Bronchus (tissue), 1 donor: ENCODE results near the genes SPRED3 and RYR1.

- PRO-cap: unidirectional peak, plus-strand start at chr19:37654894
These were observed 608 bp downstream of the ZFP30 start for GRCh38 chr19:37654398-37655316.

GRCh38 chr19:37691609-37692543 is 27.7 kb downstream of the ZNF607 start:
- PRO-cap: bidirectional peak, plus-strand start at chr19:37692421, minus-strand start at chr19:37692313

DNA sequence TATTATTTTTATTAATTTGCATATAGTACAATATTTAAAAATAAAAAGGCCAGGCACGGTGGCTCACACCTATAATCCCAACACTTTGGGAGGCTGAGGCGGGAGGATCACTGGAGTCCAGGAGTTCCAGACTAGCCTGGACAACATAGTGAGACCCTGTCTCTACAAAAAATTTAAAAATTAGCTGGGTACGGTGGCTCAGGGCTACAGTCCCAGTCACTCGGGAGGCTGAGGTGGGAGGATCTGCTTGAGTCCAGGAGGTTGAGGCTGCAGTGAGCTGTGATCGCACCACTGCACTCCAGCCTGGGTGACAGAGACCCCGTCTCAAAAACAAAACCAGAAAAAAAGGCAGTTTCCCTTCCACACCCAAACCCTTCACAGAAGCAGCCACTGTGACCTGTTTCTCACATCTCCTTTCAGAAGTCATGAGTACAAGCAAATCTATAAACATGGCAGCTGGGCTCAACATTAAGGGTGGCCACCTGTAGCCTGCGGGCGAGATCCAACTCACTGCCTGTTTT is 71.7 kb downstream of the SIPA1L3 start:
- PRO-cap: no peak

DNA sequence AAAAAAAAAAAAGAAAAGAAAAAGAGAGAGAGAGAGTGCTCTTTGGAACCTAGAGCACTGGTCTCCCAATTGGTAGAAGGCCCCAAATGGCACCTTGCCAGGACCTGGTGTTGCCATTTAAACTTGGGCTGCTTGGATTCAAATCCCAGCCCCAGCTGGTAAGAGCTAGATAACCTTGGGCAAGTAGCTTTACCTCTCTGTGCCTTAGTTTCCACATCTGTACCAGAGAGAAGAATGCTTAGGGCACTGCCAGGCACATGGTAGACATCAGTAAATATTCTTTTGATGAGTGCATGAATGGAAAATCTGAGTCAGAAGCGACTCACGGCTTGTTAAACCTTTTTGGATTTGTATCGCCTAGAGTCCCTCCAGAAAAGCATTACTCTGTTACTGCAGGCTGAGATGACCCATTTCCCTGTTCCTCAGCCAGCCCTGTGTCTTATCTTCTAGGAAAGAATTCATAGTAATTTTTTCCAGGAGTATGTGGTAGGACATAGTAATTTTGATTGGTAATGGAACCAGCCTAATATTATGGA is 90.9 kb downstream of the SIPA1L3 start:
- PRO-cap: no peak

DNA sequence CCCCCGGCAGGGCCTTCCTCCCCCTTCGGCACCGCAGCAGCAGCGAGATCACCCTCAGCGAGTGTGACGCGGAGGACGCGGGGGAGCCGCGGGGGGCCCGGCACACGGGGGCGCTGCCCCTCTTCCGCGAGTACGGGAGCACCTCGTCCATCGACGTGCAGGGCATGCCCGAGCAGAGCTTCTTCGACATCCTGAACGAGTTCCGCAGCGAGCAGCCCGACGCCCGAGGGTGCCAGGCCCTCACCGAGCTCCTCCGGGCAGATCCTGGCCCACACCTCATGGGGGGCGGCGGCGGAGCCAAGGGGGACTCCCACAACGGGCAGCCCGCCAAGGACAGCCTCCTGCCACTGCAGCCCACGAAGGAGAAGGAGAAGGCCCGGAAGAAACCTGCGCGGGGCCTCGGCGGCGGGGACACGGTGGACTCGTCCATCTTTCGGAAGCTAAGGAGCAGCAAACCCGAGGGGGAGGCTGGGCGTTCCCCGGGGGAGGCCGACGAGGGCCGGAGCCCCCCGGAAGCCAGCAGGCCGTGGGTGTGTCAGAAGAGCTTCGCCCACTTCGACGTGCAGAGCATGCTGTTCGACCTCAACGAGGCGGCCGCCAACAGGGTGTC is 141.9 kb downstream of the DPF1 start:
- PRO-cap: no peak

GRCh38 chr19:38274803-38275181 is 10.4 kb downstream of the SPINT2 start:
- PRO-cap: no peak

DNA sequence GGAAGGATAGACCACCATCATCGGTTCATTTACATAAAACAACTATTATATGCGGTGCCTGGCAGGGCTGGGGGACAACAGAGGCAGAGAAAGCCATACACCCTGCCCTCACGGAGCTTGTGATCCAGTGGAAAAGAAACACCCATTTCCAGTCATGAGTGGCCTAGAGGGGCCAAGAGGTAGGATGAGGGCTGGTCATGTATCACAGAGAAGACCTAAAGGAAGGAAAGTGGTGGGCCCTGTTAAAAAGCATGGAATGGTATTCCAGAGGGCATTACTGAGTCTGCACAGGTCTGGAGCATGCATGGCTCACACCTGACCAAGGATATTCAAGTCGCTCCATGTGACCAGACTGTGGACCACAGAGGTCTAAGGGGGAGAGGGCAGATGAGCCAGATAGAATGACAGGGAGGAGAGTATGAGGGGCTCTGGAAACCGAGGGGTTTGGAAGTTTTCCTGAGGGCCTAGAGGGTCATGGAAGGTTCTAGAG is 2.0 kb upstream of the CATSPERG start:
- PRO-cap: no peak

- PRO-cap: bidirectional peak, plus-strand start at chr19:38388844, minus-strand start at chr19:38388788
These were observed at the start of gene SPRED3 for GRCh38 chr19:38388614-38388975. Gene SPRED3, plus strand, starts transcription at chr19:38388697.

DNA sequence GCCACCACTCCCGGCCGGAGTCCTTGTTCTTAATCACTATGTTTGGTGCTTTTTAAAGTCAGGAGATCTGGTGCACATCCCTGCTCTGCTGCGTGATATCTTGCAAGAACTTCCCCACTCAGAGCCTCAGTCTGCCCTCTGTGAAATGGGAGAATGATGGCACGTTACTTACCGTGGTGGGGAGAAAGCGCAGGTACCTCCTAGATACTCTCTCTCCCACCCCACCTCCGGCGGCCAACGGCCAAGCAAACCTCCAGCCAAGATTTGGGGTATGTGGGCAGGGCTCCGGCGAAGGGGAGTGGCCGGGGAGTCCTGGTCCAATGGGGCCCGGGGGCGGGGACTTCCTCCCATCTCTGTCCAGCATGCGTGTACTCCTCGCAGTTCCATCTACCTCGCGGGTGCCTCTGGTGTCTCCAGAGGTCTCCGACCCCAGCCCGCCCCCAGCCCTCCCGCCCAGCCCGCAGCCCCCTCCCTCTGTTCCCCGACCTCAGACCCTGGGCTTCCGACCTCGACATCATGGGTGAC is at the start of gene RYR1:
TSS of gene RYR1 (plus strand) at position 378 of the 525 bp plus-strand sequence.
- PRO-cap: no peak

- PRO-cap: no peak
These were observed 17.9 kb downstream of the ACTN4 start for GRCh38 chr19:38665291-38665860.

GRCh38 chr19:38693123-38693659 is 45.7 kb downstream of the ACTN4 start:
- PRO-cap: no peak

DNA sequence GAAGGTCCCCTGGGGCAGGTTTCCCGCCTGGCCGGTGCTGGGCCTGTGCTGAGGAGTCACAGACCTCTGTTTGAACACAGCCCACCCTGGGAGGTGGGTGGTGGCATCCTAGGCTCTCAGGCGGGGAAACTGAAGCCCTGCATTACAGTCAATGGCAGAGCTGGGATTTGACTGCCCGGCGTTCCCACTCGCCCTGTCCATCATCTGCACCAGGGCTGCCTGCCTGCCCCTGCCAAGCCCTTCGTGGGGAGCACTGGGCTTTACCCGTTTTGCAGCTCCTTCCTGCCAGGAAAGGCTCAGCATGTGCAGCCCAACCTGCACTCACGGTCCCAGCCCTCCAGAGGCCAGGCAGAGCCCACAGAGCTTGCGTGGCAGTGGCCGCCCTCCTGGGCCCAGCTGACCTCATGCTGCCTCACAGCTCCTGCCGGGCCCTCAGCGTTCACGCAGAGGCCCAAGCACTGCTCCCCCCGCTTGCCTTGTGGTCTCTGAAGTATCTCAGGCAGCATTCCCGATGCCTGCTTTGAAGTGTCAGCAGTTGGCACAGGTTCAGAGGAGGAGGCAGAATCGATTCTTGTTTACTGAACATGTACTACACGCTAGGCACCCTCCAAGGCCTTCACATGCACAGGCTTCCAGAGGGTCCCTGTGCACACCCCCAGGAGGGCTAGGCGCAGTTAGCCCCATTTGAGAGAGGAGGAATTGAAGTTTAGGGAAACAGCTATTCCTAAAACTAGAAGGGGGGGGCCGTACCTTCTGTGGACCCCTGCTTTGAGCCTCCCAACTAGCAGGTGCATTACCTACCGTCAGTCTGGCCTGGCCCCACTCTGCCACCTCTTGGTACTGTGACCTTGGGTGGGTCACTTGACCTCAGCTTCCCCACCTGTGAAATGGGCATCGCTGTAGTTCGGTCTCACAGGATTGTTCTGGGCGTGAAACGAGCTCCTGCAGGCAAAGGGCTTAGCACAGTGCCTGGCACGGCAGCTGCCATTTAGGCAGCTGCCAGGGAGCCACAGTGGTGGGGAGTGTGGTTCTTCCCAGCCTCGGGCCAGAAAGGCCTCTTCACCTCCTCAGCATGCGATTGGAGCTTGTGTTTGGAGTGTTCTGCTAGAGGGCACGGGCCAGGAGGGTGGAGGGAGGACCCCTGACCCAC is 32.4 kb downstream of the CAPN12 start:
- PRO-cap: no peak

GRCh38 chr19:38715532-38716011 is 28.7 kb downstream of the CAPN12 start:
- PRO-cap: no peak

GRCh38 chr19:38721162-38721779 is 23.0 kb downstream of the CAPN12 start:
- PRO-cap: no peak

DNA sequence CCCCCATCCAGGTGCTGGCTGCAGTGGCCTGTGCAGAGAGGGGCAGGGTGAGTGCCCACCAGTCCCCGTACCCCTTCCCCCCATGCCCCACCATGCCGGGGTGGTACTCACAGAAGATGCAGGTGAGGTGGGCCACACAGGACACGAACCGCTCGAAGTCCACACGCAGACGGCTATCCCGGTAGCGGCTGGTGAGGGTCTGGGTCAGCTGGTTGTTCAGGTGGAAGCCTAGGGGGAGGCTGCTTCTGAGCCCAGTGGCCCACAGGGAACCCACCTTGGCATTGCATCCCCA is 13.3 kb downstream of the CAPN12 start:
- PRO-cap: no peak

DNA sequence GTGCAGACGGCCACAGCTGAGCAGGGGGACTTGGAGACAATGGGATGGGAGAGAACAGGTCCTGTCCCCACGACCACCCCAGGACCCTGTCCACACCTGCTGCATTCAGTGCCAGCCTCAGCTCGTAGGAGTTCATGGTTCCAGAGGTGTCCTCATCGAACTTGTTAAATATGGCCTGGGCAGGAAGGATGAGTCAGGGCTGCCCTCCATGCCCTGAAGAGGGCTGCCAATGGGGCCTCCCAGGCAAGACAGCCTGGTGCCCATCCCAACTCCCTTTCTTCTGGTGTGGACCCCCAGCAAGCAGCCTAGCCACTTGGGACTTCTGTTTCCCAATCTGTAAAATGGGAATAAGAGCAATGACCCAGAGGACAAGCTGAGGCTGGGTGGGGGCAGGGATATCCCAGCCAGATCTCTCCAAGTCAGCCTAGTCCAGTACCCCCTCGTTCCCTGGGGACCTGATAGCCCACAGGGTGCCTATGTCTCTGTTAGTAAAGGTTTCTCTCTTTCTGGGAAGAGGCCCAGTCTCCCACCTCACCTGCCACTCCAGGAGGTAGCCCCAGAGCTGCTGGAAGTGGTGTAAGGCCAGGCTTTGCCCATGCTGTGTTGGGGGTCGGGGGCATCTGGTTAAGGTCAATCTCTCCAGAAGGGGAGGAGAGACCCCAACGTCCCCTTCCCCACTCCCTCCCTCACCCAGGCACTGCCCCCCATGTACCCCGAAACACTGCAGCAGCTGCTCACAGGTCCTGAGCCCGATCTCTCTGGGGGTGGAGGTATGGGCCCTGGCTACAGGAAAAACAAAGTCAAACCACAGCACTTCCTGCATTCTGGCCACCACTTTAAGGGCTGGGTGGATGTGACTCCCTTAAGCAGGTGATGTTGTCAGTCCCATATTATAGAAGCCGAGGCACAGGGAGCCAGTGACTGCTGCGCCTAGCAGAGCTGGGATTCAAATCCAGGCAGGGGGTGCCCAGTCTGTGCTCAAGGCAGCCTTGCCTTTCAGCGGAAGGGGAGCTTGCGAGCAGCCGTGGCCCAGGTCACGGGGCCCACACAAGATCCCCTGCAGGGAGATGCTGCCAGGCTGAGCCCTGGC is 10.3 kb downstream of the CAPN12 start:
- PRO-cap: bidirectional peak, plus-strand start at position 907 of the sequence, minus-strand start at position 760 of the sequence

GRCh38 chr19:38793175-38793656 is 4.2 kb downstream of the LGALS7B start:
- PRO-cap: no peak

- PRO-cap: unidirectional peak, minus-strand start at chr19:38839428
These were observed 8.1 kb upstream of the ECH1 start for GRCh38 chr19:38839246-38840558.

DNA sequence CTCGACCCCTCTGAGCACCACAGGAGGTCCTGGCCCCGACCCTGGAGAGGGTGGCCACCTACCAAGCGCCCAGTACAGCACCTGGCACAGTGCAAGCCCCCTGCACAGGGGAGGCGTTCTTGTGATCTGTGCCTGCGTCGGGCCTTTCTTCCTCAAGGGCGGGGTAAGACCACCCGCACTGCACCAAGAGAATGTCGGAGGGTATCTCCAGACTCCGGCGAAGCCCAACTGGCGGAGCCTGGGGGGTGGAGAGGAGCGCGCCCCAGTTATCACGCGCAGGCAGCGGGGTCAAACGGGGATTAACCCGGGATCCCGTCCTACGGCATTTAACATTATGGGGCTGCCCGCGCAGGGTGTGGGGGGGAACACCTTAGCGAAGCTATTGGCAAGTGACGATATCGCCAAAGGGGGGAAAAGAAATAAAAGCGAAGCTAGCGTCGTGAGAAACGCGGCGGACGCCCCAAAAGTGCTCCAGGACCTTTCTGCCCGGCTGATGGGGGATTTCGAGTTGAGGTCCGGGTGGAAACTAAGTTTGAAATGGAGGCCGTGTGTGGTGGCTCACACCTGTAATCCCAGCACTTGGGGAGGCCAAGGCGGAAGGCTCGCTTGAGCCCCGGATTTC is 1.4 kb upstream of the HNRNPL start:
- PRO-cap: no peak

GRCh38 chr19:38894589-38895374 is 4.6 kb downstream of the SIRT2 start:
- PRO-cap: no peak